ENCODE results near the gene RFTN1.

- PRO-cap = no peak
Observed at GRCh38 chr3:15102019-15102675, 3.2 kb upstream of the RBSN start.

DNA sequence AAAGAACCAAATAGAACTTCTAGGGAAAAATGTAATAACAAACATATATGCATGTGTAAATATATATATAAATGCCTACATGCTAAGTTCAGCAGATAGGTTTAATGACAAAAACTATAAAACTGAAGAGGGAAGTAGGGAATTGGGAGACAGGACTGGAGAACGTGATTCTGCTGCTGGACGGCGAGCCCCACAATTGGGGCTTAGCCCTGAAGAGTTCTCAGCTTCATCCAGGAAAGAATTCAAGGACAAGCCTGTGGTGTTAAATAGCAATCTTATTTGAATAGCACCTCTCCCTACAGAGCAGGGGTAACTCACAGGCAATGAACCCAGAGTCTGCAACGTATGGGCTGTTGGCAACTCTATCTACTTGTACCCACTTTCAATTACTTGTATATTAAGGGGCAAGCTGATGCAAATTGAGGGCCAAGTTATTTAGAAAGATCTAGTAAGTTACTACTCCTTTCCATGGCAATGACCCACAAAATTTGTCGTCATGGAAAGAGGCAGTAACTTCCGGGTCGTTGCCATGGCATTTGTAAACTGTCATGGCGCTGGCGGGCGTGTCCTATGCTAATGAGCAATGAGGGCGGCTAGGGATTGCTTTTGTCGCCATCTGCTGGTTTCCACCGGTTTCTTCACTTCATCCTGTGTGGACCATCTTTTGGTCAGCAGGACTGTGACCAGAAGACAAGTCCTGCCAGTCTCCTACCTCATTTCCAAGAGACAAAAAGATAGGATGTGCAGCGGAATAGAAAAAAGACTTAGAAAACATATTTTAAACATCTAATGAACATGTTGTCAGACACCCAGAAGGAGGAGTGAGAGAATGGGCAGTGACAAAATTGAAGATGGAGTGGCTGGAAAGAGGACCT is 45.7 kb upstream of the SH3BP5 start:
- PRO-cap = no peak

DNA sequence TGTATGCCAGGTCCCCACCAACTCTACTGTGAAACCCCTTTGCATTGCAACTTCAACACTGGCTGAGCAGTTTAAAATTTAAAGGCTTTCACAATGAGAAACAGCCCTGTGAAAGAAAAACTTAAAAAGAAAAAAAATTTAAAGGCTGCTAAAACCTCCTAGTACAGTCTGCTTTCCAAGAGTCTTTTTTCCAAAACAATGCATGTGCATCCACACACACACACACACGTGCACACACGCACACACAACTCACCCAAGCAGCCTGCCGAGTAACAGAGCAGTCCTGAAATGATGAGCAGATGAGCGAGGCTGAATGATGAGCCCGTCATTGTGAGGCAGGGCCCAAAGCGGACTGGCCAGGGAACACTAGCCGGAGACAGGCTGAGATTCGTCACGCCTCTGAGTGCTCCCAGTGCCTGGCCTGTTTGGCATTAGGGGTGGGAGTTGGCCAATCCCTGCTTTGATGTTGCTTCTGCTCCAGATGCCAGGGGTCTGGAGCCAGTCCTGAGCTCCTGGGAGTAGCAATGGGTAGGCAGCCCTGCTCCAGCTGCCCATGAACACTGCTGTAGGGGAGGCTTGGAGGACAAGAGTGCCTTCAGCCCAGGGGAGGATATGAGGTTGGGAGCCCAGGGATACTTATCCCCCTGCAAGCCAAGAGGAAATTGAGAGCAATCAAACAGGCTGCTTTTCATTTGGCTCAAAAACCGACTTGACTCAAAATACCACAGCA is 23.1 kb downstream of the COLQ start:
- PRO-cap = no peak

GRCh38 chr3:15524093-15524512 is 2.6 kb upstream of the COLQ start:
- PRO-cap = no peak

- PRO-cap = no peak
Observed at GRCh38 chr3:15651178-15651639, 49.7 kb downstream of the BTD start.

DNA sequence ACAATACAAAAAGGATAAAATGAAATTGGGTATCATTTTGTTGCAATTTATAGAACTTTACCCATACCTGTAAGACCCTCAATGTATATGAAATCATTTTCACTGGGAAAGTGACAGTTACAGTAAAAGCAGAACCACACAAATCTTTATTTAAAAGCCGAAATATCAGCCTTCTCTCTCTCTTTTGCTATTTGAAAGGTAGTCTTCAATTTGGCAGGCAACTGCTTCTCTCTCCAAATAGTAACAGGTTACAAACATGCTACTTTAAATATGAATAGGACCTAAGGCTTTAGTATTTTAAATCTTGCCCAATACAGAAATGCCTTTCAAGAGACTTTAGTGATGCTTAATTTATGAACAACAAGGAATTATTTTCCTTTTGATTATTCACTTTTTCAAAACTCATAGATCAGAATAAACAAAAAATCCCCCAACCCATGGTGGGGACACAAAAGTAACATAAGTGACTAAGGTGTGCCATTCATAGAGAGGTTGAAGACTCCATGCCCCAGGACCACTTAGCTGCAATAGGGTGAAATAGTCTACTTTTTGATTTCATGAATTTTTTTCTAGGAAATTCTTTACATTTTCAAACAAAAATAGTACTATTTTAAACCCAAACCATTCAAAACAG is 67.4 kb downstream of the BTD start:
- PRO-cap = no peak

DNA sequence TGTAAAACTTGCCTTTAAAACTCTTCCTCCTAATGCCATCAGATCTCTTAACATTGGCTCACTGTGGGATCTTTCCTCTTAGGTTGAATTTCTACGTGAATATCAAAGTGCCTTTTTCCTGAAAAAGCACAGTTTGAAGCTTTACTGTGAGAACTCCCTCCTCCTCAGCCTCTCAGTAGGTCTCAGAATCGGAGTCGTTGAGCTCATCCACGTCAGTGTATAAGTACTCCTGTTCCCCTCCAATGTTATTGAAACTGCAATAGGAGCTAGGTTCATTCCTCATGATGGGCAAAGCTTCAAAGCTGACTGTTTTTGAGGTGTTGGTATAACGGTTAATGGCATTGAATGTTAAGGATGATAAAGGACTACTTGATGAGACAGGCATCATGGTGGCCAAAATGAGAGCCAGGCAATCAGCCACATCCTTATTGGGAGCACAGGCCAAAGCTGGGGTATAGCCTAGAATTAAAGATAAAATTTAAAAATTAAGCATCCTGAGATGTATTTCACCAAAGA is 68.6 kb downstream of the BTD start:
- PRO-cap = no peak

DNA sequence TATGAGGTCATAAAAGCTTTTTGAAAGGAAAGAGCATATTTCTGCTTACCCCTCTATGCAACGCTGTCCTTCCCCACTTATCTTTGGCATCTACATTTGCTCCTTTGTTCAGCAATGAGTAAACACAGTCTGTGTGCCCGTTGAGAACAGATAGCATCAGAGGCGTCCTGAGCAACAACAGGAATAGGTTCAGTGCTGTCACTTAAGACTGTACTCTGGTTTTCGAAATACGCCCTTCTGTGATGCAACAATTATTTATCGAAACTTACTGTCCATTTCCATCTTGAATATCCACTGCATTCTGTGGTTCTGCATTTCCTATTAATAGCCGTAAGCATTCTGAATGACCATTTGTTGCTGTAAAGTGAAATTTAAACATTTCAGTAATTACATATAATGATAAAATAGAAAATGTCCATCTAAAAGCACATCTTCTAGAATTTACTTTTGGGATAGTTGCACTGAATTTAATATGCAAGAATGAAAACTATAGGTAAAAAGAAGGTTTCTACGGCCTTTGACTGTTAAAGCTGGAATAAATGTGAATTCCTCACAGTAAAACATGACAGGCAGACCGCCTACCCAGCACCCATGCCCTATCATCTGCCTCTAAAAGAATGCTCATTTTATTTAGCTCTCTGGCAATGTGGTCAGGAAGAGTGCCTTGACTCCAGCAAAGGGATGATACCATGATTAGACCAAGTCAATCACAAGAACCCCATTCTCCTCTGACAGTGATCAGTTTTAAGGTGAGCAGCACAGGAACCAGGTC is 84.6 kb downstream of the BTD start:
- PRO-cap = no peak

GRCh38 chr3:15871785-15872699 is 74.3 kb upstream of the ANKRD28 start:
- PRO-cap = no peak

DNA sequence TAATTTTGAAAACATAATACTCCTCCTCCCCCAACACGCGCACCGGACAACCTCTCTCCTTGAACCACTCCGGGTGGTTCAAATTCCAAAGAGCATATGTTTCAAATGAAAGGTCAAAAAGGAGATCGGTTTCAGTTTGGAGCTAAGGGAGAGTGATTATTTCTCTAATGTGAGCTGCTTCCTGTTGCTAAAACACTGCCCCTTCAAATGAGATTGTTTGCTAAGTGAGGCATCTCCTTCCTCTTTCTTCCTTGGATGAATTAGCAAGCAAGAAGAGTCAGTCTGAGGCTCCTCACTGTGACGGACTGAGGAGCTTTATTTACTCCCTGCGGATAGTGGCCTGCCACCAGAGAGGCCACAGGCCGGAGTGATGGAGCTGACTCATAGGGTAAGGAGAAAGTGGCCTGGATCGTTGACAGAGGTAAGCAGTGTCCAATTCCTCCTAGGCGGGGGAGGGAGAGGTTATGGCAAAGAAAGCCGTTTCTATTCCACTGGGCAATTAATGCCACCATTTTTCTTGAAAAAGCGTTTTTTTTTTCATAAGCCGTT is 166.9 kb upstream of the ANKRD28 start:
- PRO-cap = no peak

GRCh38 chr3:16203618-16204069 is 29.2 kb downstream of the GALNT15 start:
- PRO-cap = no peak

DNA sequence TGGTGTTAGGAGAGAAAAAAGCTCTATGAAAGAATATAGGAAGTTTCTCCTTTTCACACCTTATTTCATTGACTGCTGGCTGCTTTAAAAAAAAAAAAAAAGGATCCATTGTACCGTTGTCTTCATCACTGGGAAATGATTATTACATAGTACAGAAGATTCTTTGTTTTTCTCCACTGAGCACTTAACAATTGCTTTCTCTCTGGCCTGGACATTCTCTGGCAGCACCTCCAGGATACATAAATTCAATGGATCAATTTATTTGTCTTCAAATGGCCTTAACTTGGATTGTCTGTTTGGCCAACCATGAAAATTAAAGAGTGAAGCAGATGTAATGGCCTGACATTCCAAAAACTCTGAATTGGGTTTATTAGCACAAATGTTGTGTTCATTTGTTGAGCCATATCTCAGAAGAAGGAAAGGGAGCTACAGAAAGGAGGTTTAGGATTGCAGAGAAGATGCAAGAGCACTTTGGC is 37.1 kb downstream of the DPH3 start:
- PRO-cap = no peak

DNA sequence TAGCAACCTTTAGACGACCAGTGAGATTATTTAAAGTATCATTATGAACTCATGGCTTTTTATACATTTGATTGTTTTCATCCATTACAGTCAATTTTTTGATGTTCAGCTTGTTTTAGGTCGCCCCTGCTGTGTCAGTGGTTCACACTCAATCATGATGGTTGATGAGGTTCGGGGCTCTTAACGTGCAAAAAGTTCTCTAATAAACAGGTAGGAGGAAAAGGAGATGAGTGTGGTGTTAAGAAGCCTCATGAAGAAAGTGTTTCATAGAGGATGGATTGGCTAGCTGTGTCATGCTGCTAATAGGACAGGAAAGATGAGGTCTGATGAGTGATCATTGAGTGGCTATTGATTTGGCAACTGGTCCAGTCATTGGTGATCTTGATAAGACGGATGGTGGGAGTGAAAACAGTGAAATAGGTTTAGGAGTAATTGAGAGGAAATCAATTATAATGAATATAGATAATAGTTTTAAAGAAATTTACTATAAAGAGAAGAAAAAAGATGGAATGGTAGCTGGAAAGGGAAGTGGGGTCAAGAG is 42.2 kb downstream of the OXNAD1 start:
- PRO-cap = no peak

GRCh38 chr3:16315378-16316376 is 50.7 kb downstream of the OXNAD1 start:
- PRO-cap = no peak

- PRO-cap = no peak
Observed at GRCh38 chr3:16322101-16322718, 57.2 kb downstream of the OXNAD1 start.

- PRO-cap = no peak
Observed at GRCh38 chr3:16330991-16331819, 66.2 kb downstream of the OXNAD1 start.

DNA sequence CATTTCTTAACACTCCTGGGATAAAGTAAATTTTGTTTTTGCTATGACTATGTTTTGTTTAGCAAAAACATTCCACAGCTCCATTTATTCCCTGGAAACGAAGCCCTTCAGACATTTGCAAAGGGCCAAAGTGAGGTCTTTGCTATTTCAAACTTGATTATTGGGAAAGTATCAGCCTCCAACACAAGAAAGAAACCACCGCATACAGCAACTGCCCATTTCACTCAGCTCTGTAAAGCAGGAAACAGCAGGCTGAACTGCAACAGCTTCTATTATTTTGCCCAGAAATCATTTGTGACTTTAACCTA is 72.2 kb downstream of the RFTN1 start:
- PRO-cap = no peak

GRCh38 chr3:16468050-16468490 is 45.4 kb downstream of the RFTN1 start:
- PRO-cap = no peak

DNA sequence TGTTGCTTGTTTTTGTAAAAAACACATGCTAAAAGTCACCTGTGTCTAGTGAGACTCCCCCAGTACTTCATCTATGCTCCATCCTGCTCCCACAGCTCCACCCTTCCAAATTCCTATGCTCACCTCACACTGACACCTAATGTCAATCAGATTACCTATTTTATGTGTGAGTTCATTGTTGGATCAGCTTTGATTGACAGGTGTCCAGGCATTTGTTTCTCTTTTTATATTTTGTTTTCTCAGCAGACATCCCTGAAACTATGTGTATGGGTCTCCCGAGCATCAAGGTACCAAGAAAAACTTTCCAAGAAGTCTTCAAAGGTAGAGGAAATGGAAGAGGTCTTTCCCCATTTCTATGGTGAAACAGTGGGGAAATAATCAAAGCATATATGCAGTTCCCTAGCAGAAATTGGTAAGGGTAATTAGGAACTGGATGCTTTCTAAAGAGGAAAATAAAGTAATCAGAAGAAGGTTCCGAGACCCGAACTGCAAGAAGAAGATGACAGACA is 13.3 kb downstream of the RFTN1 start:
- PRO-cap = no peak

- PRO-cap = bidirectional peak, plus-strand start at chr3:16513777, minus-strand start at chr3:16513736
Observed at GRCh38 chr3:16513401-16514163, at the start of gene RFTN1. TSS of gene RFTN1 (minus strand) at chr3:16513699.

Data from jejunum (tissue), 1 donor.